Sigmoid colon (tissue), 4 donors: ENCODE measurements around the gene DPP9.

- PRO-cap, result no peak
- RAMPAGE, long total RNA, 4 experiments, result no peak in any of the 4 experiments
These were observed 25.5 kb upstream of the SEMA6B start for GRCh38 chr19:4584949-4585387.

DNA sequence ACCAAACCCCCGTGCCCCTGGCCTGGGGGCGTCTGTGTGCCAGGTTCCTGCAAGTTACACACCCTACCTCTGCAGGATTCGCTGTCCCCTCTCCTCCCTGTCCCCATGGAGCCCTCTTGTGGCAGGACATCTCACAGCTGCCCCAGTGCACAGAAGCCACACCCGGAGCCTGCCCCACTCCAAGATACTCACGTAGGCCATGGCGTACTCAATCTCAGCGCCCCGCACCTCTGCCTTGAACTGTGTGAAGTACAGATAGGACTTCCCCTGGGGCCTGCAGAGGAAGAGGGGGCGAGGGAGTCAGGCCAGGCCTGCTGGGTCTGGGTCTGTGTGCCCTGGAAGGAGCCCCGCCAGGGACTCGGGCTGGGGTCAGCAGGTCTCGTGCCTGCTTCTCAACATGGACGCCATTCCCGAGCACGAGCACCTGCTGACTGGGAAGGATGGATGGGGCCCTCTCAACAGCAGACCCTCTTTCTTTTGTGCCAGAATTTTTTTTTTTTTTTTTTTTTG lies 9.6 kb downstream of the MYDGF start:
- PRO-cap, result no peak
- RAMPAGE, long total RNA, 4 experiments, result no peak in any of the 4 experiments

GRCh38 chr19:4697104-4697661 lies 26.5 kb downstream of the DPP9 start:
- PRO-cap, result no peak
- RAMPAGE, long total RNA, 4 experiments, result no peak in any of the 4 experiments

- PRO-cap, result bidirectional peak, plus-strand start at chr19:4723891, minus-strand start at chr19:4723842
- RAMPAGE, long total RNA, 4 experiments, result start-site peak on the minus strand in 2 of 4 experiments, at chr19:4723748-4723822 at its widest, 39 to 121 reads per replicate
These were observed at the start of gene DPP9 for GRCh38 chr19:4723708-4724425. Gene DPP9 (minus strand): TSS chr19:4723842.

- PRO-cap, result no peak
- RAMPAGE, long total RNA, 4 experiments, result no peak in any of the 4 experiments
These were observed 629 bp downstream of the FEM1A start for GRCh38 chr19:4791879-4792846.

DNA sequence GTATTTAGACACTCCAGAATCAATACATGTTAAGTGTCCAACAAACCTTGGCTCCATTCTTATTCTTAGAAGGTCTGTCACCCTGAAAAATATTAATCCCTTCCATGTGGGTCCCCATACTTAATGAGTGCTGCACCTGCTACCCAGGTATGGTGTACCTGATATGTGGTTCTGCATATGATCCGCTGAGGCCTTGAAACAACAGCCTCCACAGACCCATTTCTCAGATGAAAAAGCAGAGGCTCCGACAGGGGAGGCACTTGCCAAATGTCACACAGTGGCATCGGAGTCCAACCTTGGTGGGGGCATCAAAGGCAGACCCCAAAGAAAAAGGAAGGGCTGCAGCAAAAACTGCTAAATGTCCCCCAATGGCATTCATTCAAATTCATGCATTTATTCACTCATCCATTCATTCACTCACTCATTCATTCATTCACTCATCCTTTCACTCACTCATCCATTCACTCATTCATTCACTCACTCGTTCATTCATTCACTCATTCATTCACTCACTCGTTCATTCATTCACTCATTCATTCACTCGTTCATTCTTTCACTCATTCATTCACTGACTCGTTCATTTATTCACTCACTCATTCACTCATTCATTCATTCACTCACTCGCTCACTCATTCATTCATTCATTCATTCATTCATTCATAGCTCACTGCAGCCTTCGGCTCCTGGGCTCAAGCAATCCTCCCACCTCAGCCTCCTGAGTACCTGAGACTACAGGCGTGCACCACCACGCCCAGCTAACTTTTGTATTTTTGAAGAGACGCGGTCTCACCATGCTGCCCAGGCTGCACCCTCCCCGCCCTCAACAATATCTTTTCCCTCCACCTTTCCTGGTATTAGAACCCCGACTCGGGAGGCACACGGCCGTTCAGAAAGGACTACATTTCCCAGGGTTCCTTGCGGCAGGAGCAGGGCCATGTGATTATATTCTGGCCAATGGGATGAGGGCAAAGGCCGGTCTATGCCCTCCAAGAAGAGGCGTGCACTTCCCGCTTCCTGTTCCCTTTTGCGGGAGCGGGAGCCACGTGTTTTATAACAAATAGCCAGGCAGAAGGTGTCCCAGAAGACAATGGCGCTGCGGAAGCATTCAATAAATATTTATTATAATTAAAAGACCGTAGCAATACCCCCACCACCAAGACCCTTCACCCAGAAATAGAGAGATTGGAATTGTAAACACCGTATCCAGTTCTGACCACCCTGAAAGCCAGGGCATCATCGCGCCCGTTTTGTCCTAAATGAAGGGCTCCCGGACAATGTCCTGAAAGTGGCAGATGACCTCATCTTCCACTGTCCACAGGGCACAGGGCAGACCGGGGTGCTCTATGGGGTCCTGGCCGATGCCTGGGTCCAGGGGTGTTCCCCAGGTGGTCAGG lies 16.2 kb downstream of the TICAM1 start:
- PRO-cap, result no peak
- RAMPAGE, long total RNA, 4 experiments, result no peak in any of the 4 experiments

GRCh38 chr19:4910631-4911463 lies 1.5 kb downstream of the UHRF1 start:
- PRO-cap, result no peak
- RAMPAGE, long total RNA, 4 experiments, result no peak in any of the 4 experiments

- PRO-cap, result no peak
- RAMPAGE, long total RNA, 4 experiments, result no peak in any of the 4 experiments
These were observed 2.5 kb downstream of the UHRF1 start for GRCh38 chr19:4911541-4912524.

DNA sequence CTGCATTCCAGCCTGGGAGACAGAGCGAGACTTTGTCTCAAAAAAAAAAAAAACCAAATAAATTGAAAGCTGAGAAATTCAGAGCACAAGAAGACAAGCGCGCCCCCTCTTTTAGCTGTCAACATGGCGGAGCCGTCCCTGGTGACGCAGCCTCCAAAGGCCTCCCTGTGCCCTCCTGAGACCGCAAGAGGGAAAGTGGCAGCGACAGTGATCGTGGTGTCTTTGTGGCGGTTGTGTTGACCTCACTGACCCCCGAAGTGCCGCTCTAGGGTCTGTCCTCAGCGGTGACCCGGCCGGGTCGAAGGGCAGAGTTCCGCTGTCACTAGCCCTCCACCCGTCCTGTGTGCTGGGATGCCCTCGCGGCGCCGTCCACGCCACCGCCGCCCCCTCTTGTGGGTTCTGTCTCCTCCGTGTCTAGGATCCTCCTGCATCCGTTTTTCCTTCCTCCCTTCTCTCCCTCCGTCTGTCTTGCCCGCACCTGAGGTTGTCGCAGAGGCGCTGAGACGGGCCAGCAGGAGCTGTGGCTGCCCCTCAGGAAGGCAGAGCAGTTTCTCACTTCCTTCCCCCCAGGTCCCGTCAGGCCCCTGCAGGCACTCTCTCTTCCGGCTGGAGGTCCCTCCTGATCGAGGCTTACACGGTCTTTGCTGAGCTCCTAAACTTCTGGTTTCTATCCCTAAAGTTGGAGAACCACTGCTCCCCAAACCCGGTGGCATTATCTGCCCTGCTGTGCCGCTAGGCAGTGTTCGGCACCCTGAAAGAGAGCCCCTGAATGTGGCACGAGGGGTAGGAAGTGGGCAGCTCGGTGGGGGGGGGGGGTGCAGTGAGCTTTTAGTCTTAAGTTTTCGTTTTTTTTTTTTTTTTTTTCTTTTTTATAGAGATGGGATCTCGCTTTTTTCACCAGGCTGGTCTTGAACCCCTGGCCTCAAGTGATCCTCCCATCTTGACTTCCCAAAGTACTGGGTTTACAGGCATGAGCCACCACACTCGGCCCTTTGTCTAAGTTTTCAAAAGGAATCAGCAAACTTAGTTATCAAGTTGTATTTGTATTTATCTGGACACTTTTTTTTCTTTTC lies 7.3 kb downstream of the UHRF1 start:
- PRO-cap, result no peak
- RAMPAGE, long total RNA, 4 experiments, result no peak in any of the 4 experiments

DNA sequence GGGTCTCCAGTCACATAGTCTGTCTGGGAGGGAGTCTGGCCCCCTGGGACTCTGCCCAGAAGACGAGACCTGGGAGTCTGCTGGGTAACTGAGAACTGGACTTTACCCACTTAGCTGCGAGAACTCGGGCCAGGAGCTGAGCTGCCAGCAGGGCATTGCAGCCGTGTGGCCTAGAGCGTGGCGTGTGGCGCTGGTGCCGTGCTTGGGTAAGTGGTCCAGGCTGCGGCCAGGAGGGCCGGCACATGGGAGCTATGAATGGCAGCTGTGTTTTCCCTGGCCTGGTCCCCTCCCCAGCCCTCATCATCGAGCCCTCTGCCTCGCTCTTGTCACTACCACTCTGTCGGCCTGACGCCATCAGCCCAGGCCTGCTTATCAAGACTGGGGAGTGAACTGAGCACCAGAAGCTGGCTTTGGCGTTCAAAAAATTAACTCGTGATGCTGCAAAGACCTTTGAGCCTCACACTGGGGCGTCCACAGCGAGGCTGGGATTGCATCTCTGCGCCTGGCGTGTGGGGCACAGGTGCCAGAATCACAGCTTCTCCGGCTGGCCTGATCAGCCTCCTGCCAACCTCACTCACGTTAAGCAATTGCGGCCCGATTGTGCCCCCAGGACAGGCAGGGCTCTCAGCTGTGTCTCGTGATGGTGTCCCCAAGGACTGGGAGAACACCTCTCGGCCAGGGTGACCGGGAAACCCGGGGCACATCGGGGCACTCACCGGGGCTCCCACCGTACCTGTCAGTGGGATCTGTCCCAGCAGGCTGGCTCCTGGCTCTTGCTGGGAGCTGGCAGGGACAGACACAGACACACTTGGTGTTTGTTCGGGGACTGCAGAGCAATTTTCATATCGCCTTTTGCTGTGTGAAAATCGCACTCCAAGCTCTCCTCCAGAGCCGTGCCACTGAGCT lies 85.9 kb downstream of the KDM4B start:
- PRO-cap, result no peak
- RAMPAGE, long total RNA, 4 experiments, result no peak in any of the 4 experiments

DNA sequence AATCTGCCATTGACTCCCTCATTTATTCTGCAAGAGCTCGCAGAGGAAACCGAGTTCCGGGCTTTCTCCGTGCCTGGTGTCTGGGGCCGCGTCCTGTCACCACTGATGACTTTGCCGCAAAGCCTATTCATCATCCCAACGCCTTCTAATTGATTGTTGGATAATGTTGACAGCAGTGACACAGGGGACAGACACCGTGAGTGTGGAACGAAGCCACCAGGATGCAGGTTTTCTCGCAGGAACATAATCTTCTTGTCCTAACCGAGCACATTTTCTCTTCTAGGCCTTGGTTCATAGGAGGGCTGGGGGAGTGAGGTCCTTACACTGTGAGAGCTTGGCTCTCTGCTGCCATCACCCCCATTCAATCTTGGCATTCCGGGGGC lies 110.2 kb downstream of the KDM4B start:
- PRO-cap, result no peak
- RAMPAGE, long total RNA, 4 experiments, result no peak in any of the 4 experiments

GRCh38 chr19:5080072-5080784 lies 111.3 kb downstream of the KDM4B start:
- PRO-cap, result no peak
- RAMPAGE, long total RNA, 4 experiments, result no peak in any of the 4 experiments

DNA sequence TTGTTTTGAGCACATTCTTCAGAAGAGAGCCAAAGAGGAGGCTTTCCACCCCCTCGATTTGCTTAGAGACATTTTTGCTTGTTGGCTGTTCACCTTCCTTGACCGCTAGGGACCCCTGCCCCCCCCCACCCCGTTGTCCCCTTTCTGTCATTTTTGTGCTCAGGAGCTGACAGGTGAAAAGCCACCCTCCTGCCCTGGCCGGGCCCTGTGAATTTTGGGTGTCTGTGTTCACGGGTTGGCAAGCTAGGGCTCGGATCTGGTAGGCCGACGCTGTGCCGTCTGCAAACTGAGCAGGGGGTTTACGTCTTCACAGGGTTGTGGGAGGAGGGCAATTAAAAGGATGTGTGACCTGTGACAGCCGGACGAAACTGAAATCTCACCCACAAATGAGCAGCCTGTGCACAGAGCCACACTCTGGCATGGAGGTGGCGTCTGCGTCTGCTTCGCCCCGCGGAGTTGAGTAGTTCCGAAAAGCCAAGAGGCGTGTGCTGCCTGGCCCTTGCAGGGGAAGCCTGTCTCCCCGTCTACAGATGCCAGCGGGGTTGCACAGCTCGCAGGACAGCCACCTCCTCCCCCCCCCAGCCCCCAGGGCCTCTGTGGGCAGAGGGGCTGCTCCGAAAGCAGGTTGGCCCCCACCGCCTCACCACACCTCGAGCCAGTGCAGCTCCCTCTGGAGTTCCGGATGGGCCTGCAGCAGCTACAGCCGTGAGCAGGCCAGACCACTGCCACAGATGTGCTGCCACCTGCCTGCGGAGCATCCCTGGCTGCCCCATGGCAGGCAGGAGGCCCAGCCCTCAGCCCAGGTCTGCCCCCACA lies 117.4 kb downstream of the KDM4B start:
- PRO-cap, result no peak
- RAMPAGE, long total RNA, 4 experiments, result no peak in any of the 4 experiments

- PRO-cap, result no peak
- RAMPAGE, long total RNA, 4 experiments, result no peak in any of the 4 experiments
These were observed 182.6 kb downstream of the KDM4B start for GRCh38 chr19:5151340-5152180.

GRCh38 chr19:5274050-5274362 lies 66.6 kb downstream of the PTPRS start:
- PRO-cap, result no peak
- RAMPAGE, long total RNA, 4 experiments, result no peak in any of the 4 experiments

- PRO-cap, result no peak
- RAMPAGE, long total RNA, 4 experiments, result start-site peak on the minus strand in 1 of 4 experiments, at chr19:5286114-5286132 at its widest, 18 reads per replicate
These were observed 54.6 kb downstream of the PTPRS start for GRCh38 chr19:5286011-5286424.

DNA sequence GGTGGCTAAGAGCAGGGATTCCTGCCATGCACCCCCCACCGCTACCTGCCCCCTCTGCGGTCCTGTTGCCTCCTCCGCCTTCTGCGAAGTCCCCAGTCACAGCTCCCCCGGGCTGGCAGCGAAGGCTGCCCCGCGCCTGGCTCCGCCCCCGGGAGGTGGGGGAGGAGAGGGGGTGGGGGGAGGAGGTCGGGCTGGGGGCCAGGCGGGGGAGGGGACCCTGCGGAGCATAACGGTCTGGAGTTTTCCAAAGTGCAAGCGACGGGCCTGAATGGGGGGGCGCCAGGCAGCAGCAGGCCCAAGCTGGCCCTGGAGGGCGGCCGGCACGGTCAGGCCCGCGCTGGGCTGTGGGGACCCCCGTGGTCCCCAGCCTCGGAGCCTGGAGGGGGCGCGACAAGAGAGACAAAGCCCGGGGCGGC lies 47.9 kb downstream of the PTPRS start:
- PRO-cap, result unidirectional peak, plus-strand start at position 258 of the sequence
- RAMPAGE, long total RNA, 4 experiments, result no peak in any of the 4 experiments

- PRO-cap, result no peak
- RAMPAGE, long total RNA, 4 experiments, result start-site peak on the plus strand in 1 of 4 experiments, at chr19:5309028-5309036 at its widest, 455 reads per replicate
These were observed 31.8 kb downstream of the PTPRS start for GRCh38 chr19:5308459-5309564.

- PRO-cap, result no peak
- RAMPAGE, long total RNA, 4 experiments, result no peak in any of the 4 experiments
These were observed 44.9 kb downstream of the SAFB2 start for GRCh38 chr19:5577511-5578296.

DNA sequence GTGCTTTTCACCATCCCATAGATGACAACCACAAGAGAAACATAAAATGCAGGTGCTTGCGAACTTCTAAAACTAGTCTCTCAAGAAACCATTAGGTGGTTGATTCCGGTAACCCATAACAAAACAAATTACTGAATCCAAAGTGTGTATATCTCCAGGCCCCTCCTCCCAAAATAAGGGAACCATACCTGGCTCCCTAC lies 12.3 kb downstream of the SAFB2 start:
- PRO-cap, result no peak
- RAMPAGE, long total RNA, 4 experiments, result no peak in any of the 4 experiments